ENCODE data around the genes TRIM77 and TRIM49.

- RAMPAGE, long total RNA: no peak
- RRBS: no CpG with 5 or more reads among the region's 1 CpG
Observed at GRCh38 chr11:85574960-85575512, 52.1 kb downstream of the DLG2 start.

GRCh38 chr11:85686307-85686589 is 253 bp upstream of the CCDC89 start:
- RAMPAGE, long total RNA: no peak
- RRBS: no CpG with 5 or more reads among the region's 2 CpGs

DNA sequence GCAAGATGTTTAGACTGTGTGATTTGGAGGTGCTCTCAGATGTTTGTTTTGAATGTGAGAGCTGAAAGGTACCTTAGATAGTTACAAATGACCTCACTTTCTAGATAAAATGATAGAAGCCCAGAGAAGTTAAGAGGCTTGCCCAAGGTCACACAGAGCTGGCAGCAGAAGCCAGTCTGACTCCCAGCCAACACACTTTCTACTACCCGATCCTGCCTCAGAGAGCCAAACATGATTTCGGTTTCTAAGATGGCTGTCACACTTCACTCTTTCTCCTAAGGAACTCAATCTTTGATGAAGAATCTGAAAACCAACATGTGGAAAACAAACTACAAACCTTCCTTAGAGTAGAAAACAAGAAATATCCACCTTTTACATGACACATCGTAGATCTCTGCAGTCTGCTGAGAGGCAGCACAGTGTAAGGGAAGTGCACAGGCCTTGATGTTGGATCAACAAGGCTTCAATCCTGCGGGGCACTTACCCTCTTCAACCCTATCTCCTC is 58.6 kb downstream of the SYTL2 start:
- RAMPAGE, long total RNA: no peak
- RRBS: no CpG with 5 or more reads among the region's 4 CpGs

GRCh38 chr11:85965212-85965680 is 103.6 kb downstream of the PICALM start:
- RAMPAGE, long total RNA: no peak
- RRBS: no CpG with 5 or more reads among the region's 2 CpGs

GRCh38 chr11:86025921-86026625 is 42.8 kb downstream of the PICALM start:
- RAMPAGE, long total RNA: no peak
- RRBS: no CpG with 5 or more reads among the region's 6 CpGs

DNA sequence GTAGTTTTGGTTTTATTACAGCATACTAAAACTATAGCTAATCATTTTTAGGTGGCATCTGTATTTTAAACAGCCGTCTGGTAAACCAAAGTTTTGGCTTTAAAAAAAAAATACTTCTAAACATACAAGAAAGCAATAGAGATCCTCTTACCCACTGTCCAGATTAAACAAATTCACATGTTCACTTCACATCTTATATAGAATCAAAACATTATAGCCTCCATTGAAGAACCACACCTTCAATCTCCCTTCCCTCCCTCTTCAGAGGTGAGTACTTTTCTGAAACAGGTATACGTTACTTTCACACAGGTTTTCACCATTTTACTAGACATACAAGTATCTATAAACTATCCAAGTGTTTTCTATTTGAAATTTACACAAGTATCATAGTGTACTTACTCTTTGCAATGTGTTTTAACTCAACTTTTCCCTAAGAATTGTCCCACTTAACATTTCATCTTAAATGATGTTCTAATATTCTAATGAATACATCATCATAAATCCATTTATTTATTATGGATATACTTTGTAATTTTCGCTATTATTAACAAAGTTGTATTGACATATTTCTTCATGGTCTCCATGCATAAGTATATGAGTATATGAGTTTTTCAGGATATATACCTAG is 42.1 kb downstream of the PICALM start:
- RAMPAGE, long total RNA: no peak
- RRBS: no CpG with 5 or more reads among the region's 3 CpGs

- RAMPAGE, long total RNA: no peak
- RRBS: no CpG with 5 or more reads among the region's 2 CpGs
Observed at GRCh38 chr11:86058649-86059513, 10.0 kb downstream of the PICALM start.

- RAMPAGE, long total RNA: no peak
- RRBS: no CpG with 5 or more reads among the region's 5 CpGs
Observed at GRCh38 chr11:86064176-86064936, 4.5 kb downstream of the PICALM start.

GRCh38 chr11:86151093-86151843 is 82.4 kb upstream of the PICALM start:
- RAMPAGE, long total RNA: no peak
- RRBS: no CpG with 5 or more reads among the region's 3 CpGs

DNA sequence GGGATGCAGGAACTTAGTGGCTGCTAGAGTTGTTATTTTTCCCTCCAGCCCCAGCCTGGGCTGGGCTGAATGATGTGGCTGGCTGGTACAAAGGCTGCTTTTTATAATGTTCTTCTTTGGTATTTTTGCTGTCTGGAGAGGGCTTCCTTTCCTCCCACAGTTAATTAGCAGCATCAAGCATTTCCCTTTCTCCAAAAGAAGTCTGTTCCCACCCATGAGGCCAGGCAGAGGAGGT is 82.9 kb upstream of the PICALM start:
- RAMPAGE, long total RNA: no peak

GRCh38 chr11:86177228-86177683 is 67.3 kb upstream of the EED start:
- RAMPAGE, long total RNA: no peak
- RRBS: no CpG with 5 or more reads among the region's 1 CpG

DNA sequence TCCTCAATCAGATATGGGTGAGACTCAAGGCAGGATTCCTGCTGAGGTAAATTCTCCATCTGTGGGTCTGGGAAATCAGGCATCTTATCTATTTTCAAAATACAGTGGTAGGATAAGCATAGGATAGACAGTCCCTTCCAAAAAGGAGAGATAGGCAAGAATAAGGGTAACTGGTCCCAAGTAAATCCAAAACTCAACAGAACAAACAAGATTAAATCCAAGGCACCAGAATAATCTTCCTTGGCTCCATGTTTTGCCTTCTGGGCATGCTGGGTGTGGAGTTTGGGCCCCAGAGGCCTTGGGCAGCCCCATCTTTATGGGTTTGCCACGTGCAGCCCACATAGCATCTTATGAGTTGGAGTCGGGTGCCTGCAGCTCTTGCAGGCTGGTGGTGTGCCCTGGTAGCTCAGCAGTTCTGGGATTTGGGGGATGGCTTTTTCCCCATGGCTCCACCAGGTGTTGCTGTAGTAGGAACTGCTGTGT is 16.6 kb downstream of the EED start:
- RAMPAGE, long total RNA: no peak
- RRBS: no CpG with 5 or more reads among the region's 2 CpGs

DNA sequence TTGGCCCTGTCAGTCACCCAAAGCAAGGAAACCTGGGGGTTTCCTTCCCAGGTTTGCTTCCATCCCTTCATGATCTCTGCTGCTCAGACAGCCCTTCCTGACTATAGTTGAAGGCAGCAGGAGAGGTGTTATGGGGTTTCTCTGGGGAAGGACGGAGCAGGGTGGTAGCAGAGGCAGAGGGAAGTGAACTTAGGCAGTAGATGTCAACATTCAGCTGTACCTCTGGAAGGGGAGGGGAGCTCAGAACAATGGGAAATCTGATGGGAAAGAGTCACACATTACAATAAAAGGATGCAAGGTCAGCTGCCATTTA is 81.8 kb downstream of the CCDC81 start:
- RAMPAGE, long total RNA: no peak
- RRBS: no CpG with 5 or more reads among the region's 1 CpG

DNA sequence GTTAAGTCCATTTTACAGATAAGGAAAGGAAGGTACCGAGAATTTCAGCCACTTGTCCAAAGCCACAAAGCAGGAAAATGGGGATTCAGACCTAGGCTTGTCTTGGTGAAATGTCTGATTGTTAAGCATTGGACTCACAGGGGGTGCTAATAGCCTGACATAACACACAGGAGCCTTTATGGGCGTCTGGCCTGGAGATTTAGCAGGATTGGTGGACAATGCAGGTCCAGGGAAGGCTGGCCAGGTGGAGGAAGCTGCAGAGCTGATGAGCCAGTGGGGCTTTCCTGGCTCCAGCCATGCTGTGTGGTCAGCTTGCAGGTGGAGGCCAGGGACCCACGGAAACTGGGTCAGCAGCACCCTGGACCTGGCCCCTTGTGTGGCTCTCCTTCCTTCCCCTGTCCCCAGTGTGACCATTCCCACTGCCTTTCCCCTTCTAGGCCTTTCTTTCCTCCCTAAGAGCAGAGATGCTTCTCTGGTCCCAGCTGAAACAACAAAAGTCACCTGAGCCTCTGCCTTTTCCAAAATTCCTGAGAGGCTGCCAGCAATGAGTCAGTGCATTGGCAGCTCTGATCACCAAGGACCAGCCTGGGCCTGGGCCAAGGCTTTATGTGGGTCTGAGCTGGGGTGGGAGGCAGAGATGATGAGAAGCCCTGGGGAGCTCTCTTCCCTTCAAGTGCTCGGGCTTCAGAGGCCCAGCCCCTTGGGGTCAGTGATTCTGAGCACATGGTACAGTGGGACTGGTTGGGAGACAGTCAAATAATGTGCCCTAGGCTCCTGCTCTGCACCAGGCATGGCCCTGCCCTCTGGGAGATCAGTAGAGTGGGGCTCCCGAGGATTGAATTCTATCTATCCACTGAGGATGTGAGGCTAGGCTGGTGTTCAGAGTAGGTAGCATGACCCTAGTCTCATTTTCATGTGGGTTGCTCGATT is 85.2 kb downstream of the CCDC81 start:
- RAMPAGE, long total RNA: no peak
- RRBS: no CpG with 5 or more reads among the region's 6 CpGs

DNA sequence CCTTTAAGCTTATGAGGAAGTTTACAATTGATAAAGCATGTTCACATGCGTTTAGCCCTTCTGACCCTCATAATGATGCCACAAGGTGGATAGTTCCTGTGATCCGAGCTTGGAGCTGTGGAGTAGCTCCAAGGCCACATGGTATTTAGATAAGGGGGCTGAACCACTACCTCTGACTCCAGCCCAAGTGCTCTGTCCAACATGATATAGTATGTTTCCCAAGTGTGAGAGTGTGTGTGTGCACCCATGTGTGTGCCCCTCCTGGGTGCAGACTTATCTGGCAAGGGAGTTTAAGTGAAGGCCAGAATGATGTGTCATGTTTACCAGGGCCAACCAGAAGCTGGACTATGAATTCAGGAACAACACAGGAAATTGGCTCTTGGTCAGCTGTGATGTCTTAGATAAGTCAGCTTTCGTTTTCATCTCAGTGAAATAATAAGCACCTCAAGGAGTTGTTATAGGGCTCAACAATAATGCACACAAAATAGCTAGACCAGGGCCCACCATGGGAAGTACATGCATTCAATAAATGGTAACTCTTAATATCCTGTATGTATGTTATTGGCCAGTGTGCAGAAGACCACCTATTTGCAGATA is 176.6 kb downstream of the CCDC81 start:
- RAMPAGE, long total RNA: no peak
- RRBS: no CpG with 5 or more reads among the region's 3 CpGs

- RAMPAGE, long total RNA: no peak
- RRBS: no CpG with 5 or more reads among the region's 7 CpGs
Observed at GRCh38 chr11:86941048-86941915, 13.9 kb downstream of the FZD4 start.

- RAMPAGE, long total RNA: no peak
- RRBS: no CpG with 5 or more reads among the region's 8 CpGs
Observed at GRCh38 chr11:86951507-86952216, 3.5 kb downstream of the FZD4 start.

DNA sequence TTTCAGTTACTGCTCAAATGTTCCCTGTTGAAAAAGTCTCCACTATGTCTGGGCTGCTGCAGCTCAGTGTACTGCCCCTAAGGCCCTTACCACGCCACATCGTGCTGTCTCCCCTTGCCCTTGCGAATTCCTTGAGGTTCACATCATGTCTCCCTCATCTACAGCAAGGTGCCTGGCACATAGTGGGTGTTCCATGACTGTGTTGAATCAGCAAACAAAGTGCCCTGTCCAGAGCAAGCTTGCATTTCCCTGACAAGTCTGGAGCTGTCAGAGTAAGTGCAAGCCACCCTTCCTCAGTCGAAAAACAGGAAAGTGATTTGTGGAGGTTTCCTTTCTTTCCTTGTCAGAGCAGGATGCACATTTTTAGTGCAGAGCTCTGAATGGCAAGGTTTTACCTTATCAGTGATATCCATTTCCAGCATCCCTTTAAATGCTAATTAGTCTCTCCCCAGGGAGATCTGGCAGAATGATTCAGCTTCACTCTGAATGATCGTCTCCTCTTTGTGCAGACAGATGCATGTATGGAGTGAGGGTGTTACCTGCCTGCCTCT is 331.2 kb downstream of the TMEM135 start:
- RAMPAGE, long total RNA: no peak
- RRBS: no CpG with 5 or more reads among the region's 5 CpGs

GRCh38 chr11:89710022-89710386 is at the start of gene TRIM77:
Gene TRIM77 (plus strand): TSS chr11:89710299.
- RAMPAGE, long total RNA: no peak
- RRBS: no CpG with 5 or more reads among the region's 2 CpGs

DNA sequence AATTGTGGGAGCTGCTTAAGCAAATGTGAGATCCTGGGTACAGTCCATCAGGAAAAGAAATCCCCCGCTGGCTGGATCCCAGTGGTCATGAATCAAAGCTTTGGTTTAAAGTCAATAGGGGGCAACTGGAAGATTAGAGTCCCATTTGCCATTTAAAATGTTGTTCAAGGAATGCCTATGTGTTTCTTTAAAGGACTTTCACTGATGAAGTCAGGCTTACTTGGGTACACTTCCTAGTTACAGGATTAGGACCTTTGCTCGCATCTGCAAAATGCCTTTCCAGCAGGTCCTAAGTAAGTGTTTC is at the start of gene TRIM49:
Gene TRIM49 (minus strand): TSS at position 137 of the 304 bp plus-strand sequence.
- RAMPAGE, long total RNA: no peak
- RRBS: no CpG with 5 or more reads among the region's 2 CpGs

All from epithelial cell of alveolus of lung (primary cell).